H4 (cell line): ENCODE data around the gene BICD2.

- RAMPAGE, long total RNA: no peak
These were observed 14.4 kb downstream of the NFIL3 start for GRCh38 chr9:91409147-91409757.

DNA sequence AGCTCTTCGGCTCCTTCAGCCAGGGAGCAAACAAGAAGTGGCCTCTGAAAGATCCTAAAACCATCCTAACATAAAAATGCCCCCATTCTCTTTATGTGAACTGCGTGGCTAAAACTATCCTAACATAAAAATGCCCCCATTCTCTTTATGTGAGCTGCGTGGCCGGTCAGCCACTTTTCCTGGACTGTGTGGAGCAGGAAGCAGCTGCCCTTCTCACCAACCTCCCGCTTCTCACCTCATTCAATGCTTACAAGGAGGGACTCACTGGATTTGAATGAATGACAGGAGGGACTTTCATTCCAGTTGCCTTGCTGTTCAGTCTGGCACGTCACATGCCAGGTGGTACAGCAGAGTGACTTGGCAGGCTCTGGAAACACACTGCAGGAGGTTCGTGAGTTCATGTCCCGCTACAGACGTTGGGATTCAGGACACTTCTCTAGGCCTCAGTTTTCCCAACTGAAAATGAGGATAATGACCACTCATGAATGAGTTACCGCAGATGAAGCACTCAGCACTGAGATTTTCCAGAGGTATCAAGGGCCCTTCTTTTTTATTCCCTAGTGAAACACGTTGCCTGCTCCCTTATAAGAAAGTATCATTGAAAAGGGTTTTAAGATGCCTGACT, 60.2 kb upstream of the NFIL3 start:
- RAMPAGE, long total RNA: no peak

GRCh38 chr9:91712067-91712427, 238.0 kb downstream of the ROR2 start:
- RAMPAGE, long total RNA: no peak

GRCh38 chr9:91714071-91714978, 235.7 kb downstream of the ROR2 start:
- RAMPAGE, long total RNA: no peak

DNA sequence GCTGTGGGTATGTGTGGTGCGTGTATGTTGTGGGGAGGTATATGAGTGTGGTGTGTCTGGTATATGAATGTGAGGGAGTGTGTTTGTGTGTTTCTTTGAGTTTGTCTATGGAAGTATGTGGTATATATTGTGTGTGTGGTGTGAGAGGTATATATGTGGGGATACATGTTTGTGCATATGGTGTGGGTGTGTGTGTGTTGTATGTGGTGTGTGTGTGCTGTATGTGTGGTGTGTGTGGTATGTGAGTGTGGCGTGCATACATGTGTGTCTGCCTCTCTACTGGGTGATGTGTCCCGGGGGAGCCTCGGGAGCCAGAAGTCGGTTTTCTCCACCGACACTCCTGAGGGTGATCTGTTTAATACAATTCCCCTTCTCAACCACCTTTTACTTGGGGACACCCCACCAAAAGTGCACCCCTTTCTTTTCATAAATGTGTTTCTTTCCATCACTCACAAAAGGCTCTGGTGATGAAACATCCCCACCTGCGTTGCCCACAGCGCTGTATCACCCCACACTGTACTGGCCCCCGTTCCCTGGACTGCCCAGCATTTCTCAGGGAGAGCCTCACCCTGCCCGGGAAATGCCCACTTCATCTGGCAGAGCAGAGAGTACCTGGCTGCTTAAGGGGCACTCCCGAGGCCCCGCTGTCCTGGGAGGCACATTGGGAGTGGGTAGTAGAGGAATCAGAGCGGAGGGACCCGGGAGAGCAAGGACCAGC, 110.4 kb downstream of the ROR2 start:
- RAMPAGE, long total RNA: no peak

DNA sequence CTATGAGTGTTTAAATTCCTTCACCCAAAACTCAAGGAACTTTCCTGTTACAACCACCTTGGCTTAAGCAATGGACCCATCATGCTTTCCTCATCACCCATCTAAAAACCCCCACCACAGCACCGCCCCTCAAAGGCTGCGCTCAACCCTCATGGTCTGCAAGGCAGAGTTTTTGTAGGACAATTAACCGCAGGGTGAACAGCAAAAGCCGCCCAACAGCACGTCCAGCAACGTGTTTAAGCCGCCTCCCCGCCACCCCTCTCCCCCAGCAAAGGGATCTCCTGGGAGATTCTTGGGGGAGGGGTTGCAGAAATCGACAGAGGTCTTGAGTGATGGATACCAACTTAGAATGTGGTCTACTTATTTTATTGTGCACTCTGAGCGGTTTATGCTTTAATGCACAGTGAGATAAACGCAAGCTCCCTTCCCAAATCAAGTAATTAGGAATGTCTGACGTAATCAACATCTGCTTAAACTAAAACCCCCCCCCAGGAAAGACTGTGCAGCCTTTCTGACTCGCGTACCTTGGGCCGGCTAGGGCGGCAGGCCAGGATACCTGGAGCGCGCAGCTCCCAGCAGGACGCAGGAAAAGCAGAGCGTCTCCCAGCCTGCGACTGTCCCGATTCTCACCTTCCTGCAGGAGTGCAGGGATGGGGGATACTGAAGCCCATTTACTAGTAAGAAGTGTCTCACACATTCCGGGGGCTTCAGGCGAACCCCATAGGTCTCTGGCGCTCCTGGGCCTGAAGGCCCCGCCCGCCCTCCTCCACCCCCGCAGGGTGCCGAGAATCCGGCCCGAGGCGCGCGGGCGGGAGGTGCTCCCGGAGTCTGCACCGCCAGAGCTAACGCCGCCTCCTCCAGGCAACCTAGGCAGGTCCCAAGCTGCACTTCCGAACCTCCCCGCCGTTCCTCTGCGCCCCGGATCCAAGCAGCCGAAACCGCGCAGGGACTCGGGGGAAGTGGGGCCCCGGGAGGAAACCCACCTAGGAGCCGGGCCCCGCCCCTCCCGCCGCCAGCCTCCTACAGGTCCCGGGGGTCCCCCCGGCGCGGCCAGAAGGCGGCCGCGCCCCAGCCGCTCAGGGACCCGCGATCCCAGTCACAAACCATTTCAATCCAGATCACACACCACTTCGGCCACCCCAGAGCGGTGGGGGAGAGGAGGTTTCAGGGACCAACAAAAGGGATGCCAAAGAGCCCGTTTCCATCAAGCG, 1.5 kb downstream of the ROR2 start:
- RAMPAGE, long total RNA: no peak

DNA sequence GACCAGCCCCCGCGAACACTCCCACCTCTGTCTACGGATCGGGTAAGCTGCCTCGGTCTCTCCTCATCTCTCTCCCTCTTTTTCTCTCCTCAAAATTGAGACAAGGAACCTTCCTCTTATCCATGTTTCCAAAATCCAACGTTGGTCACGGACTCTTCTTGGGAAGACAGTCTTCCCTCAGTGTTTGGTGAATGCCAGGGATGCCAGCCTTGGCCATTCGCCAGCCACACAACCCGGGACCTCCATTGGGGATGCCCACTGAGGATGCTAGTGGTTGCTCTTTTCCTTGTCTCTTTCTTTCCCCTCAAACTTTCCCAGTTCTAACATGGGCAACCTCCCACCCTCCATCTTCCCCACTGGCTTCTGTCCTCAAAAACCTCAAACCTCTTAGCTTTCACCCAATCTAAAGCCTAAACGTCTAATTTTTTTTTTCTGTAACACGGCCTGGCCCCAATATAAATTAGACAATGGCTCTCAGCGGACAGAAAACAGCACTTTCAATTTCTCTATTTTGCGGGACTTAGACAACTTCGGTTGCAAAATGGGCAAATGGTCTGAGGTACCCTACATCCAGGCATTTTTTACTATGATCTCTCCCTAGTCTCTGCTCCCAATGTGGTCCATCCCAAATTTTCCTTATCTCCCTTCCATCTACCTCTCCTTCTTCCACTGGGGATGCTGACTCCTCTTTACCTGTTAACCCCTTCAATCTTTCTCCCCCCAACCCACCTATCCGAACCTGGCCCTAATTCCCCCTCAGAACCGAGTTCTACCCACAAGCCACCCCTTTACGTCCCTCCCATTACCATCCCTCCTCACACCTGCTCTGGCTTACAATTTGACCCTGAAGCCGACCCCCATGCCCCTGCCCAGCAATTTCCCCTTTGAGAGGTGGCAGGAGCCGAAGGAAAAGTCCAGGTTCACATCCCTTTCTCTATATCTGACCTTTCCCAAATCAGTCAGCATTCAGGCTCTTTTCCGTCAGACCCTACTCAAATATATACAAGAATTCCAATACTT, 42.7 kb downstream of the SPTLC1 start:
- RAMPAGE, long total RNA: no peak

DNA sequence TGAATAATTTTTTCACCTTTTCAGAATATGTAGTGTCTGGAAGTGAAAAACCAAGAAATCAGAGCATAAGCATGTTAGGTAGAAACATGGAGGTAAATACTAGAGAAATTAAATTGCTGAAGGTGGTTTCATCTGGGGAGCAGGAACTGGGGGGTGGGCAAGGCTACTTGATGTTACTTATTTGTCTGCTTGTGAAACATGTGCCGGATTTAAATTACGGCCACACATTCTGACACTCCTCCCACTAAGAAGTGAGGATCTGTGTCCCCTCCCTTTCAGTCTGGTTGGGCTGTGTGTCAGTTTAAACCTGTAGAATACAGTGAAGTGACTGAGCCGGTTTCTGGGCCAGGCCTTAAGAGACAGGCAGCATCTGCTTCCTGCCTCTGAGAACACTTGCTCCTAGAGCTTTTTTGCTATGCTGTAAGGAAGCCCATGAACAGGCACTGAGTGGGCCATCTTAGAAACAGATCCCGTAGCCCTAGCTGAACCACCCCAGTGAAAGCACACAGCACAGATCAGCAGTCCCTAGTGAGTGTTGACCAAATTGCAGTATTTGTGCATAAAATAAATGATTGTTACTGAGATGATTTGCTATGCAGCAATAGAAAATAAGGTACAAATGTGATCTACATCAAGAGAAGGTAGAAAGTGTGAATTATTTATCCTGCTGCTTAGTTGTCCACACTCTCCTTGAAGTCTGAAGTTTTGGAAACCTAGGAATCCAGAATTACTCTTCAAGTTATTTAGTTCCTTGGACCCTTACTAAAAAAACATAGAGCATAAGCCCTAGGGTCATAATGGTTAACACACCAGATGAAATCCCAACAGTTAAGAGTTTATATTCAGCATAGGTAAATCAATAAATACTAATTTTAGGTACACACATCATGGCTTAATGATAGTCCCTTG, 2.5 kb upstream of the IARS1 start:
- RAMPAGE, long total RNA: no peak

DNA sequence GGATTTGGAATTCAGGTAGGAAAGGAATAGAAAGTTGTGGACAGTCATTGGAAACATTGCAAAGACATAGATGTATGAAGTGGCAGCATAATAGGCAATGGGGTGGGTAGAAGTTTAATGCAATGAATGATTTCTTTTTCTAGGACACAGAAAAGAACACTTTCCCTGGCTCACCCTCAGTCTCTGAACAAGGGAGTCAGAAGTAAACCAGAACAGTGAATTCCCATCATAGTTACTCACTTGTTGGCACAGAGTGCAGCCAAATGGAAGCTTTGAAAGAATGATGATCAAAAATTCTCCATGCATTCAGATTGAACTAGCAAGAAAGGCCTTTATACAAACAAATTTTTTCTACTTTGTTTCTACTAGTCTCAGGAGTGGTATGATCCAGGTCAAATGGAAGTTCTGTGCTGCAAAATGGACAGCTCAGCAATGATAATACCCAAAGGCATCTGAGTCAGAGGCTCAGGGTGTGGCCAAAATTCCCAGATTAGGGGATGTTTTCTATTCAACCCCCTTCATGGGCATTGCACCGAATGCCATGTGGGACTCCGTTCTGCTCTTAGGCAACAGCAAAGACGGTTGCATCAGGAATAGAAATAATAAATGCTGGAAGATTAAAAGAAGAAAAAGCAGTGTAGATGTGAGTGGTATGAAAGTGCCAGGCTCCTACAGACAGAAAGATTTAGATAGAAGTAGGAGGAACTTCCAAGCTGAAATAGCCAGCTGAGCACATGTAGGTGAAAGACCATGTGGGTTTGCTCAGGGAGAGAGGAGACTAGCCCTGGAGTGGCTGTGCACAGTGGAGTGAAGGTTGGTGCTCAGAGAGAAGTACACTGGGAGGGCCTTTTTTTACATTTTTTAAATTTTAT, 29.5 kb downstream of the ECM2 start:
- RAMPAGE, long total RNA: no peak

DNA sequence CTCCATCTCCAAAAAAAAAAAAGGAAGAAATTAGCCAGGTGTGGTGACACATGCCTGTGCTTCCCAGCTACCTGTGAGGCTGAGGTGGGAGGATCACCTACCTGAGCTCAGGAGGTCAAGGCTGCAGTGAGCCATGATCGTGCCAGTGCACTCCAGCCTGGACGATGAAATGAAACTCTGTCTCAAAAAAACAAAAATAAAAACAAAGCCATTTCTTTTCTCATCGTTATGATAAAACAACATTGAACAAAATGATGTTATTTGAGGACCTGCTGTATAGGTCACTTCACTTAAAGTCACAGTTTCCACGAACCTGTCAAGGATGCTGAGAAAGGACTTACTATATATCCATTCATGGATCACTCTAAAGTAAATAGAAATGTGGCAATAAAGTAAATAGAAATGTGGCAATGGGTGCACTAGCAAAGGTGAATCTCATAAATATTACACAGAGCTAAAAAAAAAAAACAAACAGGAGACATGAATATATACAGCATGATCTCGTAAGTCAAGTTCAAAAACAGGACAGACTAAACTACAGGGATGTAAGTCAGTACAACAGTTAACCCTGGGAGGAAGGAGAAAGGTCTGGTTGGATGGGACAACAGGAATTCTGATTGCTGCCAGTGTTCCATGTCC, 45.4 kb downstream of the IPPK start:
- RAMPAGE, long total RNA: no peak

DNA sequence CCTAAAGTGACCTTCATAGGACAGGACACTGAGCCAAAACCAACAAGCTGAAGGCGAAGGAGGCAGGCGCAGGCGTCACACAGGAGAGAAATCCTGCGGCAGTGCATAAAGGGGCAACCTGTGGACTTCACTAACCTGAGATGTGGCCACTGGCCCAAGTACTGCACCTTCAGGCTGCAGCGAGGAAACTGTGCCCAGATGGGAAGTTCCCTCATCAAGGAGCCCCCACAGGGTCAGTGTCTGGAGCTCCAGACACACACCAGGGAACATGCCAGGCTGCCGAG, 3.7 kb downstream of the IPPK start:
- RAMPAGE, long total RNA: no peak

DNA sequence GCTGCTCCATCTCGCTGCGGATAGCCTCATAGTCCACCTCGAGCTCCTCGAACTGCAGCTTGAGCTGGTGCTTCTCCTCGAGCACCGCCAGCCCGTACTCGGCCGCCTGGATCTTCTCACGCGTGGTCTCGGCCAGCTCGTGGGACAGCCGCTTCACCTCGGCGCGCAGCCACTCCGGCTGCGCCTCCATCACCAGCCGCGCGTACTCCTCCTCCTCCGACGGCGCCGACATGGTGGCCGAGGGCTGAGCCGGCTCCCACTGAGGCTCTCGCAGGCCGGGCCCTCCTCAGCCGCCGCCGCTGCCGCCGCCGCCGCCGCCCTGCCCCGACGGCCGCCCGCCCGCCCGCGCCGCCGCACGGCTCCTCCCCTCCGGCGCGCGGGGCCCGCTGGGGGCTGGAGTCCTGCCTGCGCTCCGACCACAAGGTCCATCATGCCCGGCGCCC, at the start of gene BICD2:
TSS of gene BICD2 (minus strand) at position 321 of the 443 bp plus-strand sequence.
- RAMPAGE, long total RNA: no peak

- RAMPAGE, long total RNA: no peak
These were observed 3.4 kb downstream of the SUSD3 start for GRCh38 chr9:93061703-93062497.

DNA sequence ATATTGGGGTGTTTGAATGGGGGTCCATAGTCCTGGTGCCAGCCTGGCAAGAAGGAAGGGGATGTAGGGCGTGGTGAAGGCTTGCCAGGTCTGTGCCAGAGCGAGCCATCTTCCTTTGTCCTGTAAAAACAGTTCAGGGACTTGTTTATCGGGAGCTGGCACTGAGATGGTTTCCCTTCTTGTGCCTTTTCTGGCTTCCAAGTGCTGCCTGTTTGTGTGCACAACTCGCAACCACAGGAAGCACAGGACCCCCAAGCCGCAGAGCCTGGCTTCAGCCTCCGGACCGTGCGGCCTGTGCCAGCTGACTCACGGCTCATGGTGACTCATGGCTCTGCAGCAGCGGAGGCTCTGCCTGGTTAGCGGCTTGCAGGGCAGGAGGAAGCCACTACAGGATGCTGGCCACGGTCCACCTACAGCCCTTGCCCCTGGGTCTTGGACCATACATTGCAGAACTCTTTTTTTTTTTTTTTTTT, 2.5 kb downstream of the CARD19 start:
- RAMPAGE, long total RNA: no peak

DNA sequence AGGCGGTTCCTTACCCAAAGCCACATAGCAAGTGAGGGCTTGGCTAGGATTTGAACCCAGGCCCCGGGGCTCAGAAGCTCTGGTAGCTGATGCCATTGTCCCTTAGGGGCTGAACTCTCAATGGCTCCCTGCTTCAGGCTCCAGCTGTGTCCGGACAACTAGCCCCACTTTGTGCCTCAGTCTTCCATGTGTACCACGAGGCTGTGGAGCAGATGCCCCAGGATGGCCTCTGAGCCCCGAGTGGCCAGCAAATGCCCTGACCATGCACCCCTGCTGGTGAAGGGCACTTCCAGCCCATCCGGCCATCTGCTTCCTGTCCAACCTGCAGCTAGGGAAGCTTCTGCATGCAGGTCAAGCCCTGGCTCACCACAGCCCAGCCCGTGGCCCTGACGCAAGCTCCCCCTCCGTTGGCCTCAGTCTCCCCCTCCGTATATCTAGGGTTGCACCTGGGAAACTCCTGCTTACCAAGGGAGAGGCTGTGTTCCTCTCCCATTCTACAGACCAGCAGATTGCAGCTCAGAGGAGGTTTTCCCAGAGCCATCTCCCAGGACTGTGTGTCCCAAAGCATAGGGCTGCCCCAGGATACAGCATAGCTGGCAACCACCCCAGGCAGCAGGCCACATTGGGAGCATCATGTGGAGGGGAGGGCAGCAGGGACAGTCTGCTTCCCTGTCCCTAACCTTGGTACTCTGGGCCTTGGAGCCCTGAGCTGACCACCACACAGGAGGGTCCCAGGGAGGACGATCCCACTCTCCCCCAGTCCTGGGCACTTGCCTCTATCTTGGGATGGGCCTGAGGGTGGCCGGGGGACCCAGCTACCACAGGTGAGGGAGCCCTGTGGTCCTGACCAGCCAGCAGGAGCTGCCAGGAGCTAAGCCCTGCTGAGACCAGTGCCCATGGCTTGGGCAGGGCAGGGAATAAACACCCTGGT, 4.6 kb downstream of the NINJ1 start:
- RAMPAGE, long total RNA: no peak

DNA sequence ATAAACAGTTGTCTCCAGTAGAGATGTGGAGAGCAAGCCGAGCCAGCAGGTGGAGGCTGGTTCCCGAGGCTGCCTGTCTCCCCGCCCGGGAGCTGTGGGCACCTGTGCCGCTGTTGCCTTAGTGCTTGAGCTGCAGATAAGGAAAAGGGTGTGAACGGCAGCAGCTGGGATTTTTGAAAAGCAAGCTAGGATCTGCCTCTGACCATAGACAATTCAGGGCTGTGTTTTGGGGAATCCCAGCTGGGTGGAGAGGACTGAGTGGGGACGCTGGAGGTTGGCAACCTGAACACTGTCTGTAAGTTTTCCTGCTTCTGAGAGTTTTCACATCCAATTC, 9.5 kb downstream of the WNK2 start:
- RAMPAGE, long total RNA: no peak

DNA sequence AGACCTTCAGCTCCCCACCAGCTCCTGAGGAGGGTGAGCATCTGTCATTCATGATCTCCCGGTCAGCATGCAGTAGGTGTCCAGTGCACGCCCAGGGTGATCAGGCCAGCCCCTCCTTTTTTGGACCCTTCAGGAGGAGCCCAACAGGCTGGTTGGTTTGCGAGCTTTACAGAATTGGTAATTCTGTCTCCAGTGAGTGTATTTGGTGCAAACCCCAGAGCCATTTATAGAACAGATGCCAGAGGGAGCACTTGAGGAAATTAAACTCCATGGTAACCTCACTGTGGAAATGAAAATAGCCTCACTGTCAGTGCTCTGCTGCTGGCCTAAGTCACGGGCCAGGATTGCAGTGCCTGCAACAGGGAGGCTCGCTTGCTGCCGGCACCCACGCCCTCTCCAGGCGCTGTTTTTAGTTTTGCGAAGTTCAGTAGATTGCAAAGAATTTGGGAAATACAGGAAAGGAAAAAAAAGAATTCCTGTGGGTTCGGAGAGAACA, 23.5 kb downstream of the WNK2 start:
- RAMPAGE, long total RNA: no peak

DNA sequence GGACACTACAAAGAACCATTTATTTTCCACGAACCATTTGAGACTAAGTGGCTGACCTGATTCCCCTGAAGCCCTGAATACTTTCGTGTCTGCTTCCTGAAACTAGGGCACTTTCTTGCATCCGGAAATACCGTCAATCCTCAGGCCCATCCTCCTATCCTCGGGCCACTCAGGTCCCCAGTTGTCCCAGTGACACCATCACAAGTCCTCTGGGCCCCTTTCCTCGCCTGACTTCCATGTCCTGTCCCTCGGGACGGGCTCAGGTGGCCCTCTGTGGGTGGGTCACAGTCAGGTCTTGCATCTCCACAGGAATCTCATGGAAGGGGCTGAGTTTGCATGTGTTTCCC, 61.2 kb downstream of the WNK2 start:
- RAMPAGE, long total RNA: no peak

- RAMPAGE, long total RNA: no peak
These were observed 12.5 kb upstream of the FAM120AOS start for GRCh38 chr9:93465815-93466379.

GRCh38 chr9:93575673-93576230, 632 bp upstream of the PHF2 start:
- RAMPAGE, long total RNA: no peak